ENCODE measurements around a stretch of chr1.

GRCh38 chr1:156140367-156140759 is 13.0 kb upstream of the SEMA4A start:
- PRO-cap, result no peak

DNA sequence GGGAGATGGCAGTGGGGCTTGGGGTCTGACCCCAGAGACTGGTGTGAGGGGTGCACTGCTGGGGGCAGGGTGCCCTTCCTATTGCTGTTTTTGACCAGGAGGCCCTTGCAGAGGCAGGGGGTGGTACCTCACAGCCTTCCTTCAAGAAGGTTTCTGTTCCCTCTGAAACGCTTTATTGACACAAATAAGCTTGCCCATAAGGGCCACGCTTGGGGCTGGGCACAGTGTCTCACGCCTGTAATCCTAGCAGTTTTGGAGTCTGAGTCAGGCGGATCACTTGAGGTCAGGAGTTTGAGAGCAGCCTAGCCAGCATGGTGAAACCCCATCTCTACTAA is 2.1 kb upstream of the SEMA4A start:
- PRO-cap, result no peak

DNA sequence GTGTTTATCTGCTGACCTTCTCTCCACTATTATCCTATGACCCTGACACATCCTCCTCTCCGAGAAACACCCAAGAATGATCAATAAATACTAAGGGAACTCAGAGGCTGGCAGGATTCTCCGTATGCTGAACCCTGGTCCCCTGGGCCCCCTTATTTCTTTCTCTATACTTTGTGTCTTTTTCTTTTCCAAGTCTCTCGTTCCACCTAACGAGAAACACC is 11.8 kb upstream of the SLC25A44 start:
- PRO-cap, result no peak

DNA sequence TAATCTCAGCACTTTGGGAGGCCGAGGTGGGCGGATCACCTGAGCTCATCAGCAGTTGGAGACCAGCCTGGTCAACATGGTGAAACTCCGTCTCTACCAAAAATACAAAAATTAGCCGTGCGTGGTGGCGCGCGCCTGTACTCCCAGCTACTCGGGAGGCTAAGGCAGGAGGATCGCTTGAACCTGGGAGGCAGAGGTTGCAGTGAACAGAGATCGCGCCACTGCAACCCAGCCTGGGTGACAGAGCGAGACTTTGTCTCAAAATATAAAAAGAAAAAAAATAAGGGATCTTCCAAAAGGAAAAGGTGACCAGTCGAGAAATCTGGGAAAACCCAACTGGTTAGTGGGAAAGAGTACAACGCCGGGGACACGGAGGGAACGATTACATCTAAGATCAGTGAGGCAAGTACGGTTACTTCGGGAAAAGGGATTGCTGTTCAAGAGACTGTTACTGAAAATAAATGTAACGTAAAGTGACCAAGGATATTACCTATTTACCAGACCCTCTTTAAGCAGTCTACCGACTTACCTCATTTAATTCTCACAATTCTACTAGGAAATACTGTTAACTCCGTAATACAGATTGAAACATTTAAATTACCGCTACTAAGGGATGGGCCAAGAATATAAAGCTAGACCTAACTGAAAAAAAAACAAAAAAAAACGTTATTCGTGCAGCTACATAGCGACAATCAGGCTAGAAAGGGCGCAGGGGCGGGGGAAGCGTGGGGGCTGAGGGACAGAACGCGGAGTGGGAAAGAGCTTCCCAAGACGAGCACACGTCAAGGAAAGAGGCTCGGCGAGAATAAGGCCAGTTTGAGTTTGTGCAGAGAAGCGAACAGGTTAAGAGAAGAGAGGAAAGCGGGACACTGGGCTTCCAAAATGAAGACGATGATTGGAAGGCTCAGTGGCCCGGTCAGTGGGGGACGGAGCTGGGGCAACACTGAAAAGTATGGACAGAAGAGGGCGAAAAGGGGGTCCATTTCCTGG is 649 bp downstream of the CCT3 start:
- PRO-cap, result no peak

DNA sequence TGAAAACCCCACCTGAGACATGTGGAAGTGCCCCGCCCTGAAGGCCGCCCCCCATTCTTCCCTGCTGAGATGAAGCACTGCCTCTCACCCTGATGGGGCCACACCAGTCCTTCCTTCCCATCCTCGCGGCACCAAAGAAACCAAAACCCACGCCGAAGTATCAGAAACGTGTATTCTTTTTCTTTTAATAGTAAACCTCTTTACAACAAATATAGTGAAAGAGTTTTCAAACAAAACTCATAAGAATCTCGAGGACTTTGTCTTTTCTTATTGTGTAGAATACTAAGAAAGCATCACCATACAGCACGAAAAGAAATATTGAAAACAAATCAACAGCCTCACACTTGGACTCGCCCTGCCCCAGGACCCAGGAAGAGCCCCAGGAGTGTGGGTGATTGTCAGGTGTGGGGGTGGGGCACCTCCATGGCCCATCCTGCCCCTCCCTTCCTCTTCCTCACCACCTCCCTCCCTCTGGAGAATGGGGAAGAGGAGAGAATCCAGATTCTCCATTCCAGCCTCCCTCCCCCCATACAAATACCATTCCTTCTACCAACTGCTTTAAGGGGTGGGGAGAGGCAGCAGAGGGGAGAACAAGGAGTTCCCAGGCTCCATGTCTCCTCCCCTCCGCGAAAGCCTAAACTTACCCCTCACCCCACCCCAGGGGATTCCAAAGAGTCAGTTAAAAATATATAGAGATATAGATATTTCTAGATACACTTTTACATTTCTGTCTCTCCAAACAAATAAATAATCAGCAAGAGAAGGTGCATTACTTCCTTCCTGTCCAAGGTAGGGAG is 36.8 kb downstream of the MEF2D start:
- PRO-cap, result no peak

DNA sequence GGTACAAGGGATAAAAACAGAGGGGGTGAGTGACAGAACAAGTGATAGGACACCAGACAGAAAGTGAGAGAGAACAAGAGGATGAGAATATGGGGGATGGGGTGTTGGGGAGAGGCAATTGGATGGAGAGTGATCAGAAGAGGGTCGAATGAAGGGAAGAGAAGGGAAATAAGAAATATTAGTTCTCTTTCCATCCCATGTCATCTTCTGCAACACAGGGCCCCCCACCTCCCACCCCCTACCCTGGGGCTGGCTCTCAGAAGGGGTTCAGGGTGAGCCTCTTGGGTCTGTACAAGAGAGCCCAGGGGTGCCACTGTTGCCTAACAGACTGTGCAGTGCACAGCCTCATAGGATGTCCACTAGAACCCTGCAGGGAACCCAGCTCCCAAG is 32.3 kb downstream of the MEF2D start:
- PRO-cap, result no peak

DNA sequence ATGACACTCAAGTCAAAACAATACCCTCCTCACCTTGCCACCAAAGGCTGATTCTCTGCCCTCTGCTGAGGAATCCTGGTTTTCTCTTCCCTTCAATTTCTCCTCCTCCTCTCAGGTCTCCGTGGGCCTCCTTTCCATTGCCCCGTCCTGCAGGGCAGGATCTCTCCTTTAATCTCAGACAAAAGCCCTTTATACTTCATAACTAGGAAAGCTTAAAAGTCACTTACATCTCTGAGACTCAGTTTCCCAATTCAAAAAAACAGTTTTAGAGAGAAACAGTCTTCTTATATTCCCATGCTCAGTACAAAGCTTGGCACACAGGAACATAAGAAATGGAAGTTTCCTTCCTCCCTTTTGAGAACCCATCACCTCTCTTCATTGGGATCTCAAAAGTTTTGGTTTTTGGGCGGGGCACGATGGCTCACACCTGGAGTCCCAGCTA is 5.4 kb downstream of the MEF2D start:
- PRO-cap, result no peak

DNA sequence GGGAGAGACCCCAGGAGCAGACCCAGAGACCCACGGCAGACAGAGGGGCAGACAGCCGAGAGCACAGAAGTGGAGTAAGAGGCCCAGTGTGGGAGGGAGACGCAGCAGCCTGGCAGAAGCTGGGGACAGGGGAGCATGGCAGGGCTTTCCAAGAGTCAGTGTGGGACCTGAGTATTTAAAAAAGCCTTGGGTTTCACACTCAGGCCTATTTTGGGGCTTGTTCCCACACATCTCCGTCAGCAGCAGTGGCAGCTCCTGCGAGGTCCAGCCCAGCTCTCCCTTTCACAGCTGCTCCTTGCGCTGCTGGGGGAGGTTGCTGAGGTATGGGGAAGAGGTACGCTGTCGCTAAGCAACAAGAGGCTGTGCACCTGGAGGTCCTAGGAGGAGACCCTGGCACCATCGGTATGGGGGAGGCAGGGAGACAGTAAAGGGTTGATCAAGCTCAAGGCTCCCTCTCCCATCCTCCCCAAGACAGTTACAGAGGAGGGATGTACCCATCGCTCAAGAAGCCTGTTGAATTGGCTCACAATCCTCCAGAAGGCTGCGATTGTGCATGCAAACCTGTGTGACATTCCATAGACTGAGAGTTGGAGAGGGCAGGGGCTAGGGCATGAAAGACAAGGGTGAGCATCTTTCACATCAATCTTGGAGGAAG is 9.1 kb upstream of the MEF2D start:
- PRO-cap, result no peak

- PRO-cap, result unidirectional peak, plus-strand start at chr1:156553254
Measured at GRCh38 chr1:156553010-156553348, 19.4 kb downstream of the IQGAP3 start.

- PRO-cap, result no peak
Measured at GRCh38 chr1:156645278-156646511, 3.8 kb downstream of the BCAN start.

DNA sequence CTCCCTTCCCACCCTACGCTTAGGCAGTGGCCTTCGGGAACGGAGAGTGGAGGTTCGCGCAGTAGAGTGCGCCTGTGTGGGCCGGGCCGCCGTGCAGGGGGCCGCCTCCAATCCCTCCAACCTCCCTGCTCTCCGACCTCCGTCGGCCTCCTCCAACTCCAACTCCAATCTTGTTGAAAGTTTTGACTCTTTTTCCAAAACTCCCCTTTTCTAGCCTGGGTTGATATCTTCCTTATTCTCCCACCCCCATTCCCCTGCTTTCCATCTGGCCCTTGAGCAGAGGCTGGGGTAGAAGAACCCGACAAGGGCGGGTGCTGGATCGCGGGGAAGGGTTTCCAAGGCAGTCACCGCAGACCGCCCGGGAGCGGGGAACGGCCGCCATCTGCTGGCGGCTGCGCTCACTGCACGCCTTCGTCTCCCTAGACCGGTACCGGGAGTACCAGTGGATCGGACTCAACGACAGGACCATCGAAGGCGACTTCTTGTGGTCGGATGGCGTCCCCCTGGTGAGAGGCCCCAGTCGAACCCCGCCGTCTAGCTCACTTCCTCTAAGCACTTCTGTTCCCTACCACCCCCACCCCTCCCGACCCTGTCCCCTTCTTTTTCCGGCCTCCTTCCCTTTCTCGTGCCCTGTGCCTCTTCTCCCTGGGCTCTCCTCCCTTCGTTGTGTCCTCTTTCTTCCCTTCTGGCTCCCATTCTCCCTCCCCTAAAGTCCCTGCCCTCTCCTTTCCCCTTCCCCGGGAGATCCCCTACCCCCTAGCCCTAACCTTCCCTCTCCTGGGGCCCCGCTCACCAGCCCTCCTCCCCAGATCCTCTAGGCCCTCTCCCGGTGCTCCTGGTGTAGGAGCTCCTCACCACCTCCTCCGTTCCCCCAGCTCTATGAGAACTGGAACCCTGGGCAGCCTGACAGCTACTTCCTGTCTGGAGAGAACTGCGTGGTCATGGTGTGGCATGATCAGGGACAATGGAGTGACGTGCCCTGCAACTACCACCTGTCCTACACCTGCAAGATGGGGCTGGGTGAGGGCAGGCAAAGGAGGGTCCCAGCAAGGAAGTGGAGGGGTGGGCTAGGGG is 15.7 kb downstream of the BCAN start:
- PRO-cap, result no peak

- PRO-cap, result unidirectional peak, minus-strand start at chr1:156678113
Measured at GRCh38 chr1:156677996-156678313, 748 bp upstream of the NES start.

DNA sequence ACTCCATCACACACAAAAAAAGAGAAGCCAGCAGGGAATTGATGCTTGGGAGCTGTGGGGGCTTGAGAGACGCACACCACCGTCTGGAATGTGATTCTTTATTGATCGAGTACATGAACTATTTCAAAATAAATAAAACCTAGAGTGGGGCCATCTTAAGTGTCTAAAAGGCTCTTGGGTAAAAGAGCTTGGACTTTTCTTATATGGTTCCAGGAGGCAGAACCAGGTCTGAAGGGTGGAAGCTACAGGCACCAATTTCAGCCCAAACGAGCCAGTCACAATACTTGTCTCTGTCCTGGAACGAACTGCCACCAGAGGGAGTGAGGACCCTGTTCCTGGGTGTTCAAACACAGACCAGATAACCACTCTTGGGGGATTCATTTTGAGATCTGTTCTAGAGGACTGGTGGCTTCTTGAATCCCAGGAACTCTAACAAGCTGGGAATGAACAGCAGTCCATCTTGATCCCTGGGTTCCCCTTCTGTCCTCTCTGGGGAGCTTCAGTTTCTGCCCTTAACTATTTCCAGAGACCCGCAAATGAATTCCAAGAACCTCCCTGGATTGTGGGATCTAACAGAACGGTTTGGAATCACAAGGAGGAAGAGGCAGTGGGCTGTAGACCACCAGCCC is 11.8 kb upstream of the NES start:
- PRO-cap, result no peak

DNA sequence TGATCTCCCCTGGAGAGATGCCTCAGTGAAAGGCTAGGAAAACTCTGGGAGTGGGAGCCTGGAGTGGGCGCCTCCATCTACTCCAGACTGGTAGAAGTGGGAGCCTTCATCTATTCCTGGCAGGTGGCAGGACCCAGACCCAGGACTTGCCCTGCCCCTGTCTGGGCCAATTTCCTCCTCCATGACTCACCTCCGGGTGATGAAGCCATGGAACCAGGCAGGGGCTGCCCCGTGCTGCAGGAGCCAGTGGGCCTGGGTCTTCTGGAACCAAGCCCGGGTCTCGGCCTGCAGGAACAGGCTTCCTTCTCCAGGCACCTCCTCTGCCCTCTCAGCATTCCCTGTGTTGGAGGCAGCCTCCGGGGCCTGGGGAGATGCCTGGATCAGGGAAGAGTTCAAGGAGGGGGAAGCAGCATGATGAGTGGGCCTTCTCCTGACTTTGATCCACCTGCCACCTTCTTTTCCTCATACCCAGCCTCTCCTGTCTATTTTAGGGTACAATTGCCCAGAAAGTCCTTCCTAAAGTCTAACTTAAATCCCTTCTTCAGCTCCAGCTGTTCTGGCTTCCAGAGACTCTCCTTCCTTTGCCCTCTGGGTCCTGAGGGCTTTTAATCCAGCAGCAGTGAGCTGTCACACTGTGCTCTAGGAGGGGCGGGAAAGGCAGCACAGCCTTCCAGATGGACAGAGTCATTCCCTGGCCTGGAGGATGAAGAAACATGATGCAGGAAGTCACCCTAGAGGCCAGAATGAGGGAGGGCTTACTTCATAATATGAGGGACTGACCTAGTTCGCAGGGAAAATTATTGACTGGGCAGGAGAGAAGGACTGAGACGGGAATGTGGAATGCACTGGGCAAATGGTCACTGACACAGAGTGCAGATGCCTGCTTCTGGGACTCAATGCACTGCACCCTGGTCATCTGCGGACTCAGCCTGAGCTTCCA is 1.5 kb downstream of the SH2D2A start:
- PRO-cap, result no peak

- PRO-cap, result no peak
Measured at GRCh38 chr1:157025950-157026421, 19.6 kb downstream of the ARHGEF11 start.

- PRO-cap, result no peak
Measured at GRCh38 chr1:157055698-157056109, 10.2 kb upstream of the ARHGEF11 start.

GRCh38 chr1:157136851-157138130 is 904 bp downstream of the ETV3 start:
- PRO-cap, result bidirectional peak, plus-strand start at chr1:157137226, minus-strand start at chr1:157137096

DNA sequence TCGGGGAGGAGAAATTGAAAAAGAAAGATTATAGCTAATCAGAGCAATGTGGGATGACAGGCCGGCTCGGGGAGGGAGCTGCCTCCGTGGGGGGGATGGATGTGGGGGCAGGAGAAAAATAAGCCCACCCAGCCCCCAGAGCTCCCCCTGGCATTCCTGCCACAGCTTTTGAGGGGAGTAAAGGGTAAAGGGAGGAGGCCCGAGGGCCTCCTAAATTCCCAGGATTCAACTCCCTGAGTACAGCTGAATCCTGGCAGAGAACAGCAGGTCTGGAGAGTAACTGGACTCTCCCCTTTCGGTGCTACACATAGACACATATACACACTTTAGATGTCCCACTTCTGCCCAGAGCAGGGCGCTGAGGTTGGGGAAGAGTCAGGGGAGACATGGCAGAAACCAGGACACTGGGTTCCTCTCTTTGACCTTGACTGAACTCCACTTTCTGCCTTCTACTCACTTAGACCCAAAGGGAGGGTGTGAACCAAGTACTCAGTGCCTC is 3.0 kb downstream of the KIRREL1 start:
- PRO-cap, result no peak

GRCh38 chr1:158097464-158097779 is 30.7 kb downstream of the SMIM42 start:
- PRO-cap, result unidirectional peak, plus-strand start at chr1:158097689

GRCh38 chr1:158098295-158098779 is 29.8 kb downstream of the SMIM42 start:
- PRO-cap, result no peak